BE2C (cell line): ENCODE results near the genes EPB41L2, MED23 and MOXD1.

GRCh38 chr6:128518972-128519523 is 1.4 kb downstream of the PTPRK start:
- RRBS, result 1% methylated on average over 6 of the region's 36 CpGs

DNA sequence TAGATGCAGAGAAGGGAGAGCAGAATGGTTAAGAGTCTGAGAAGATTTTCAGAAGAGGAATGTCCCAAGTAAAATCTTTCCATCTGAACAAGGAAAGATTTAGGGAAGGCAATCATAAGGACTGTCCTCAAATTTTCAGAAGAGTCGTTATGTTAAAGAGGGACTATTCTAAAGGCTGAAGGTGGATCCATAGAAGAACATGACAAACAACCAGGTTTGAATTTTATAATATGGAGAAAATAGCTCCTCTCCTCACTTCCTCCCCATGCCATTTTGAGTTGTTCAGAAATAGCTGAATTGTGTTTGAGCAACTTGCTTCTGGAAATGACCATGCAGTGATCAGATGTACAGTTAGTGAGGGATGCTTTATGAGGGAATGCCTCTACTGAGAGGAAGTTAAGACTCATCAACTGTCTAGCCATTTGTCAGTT is 3.6 kb downstream of the LAMA2 start:
- RRBS, result no CpG with 5 or more reads among the region's 1 CpG

DNA sequence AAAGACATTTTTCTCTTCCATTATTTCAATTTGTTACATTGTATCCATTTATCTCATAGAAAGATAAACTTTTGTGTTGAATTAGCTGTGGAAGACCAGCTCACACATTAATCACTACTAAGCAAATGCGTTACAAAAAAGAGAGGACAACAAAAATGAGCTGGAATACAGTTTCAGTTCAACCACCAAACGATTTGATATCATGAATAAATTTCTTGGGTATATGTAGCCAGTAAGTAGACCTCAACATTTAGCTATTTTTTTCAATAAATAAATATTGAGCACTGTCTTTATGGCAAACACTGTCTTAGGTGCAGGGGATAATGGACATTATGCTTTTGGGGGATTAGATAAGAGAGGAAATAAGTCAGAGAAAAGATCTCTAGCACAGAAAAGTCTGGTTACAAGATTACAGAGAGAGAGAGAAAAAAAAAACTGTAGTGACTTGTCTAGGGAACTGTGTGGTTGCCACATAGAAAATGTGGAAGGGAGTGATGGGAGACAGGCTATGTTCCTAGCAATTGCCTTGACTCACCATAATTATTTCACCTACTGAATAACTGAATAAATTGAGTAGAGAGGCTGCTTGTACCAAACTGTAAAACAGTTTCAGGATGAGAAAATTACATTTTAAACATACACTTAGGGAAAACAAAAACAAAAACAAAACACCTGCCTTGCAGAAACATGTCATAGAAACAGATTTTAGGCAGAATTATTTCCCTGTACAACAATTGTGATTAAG is 229.5 kb downstream of the LAMA2 start:
- RRBS, result no CpG with 5 or more reads among the region's 2 CpGs

- RRBS, result no CpG with 5 or more reads among the region's 1 CpG
These were observed 325.3 kb downstream of the LAMA2 start for GRCh38 chr6:129208081-129208770.

DNA sequence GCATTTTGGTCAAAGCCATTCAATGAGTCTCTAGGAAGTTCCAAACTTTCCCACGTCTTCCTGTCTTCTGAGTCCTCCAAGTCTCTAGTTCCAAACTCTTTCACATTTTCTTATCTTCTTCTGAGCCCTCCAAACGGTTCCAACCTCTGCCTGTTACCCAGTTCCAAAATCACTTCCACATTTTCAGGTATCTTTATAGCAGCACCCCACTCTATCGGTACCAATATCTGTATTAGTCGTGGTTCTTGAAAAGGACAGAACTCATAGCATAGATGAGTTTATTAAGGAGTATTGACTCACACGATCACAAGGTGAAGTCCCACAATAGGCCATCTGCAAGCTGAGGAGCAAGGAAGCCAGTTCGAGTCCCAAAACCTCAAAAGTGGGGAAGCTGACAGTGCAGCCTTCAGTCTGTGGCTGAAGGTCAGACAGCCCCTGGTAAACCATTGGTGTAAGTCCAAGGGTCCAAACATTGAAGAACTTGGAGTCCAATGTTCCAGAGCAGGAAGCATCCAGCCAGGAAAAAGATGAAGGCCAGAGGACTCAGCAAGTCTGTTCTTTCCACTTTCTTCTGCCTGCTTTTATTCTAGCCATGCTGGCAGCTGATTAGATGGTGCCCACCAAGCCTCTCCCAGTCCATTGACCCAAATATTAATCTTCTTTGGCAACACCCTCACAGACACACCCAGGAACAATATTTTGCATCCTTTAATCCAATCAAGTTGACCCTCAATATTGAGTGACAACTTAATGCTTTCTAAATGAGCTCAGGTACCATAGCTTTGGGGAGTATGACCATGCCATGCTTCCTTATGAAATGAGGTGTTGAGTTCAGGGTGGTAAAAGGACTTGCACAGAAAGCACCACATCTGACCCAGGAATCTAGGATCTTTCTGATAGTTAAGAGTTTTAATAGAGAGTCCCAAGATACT is 120.2 kb downstream of the ARHGAP18 start:
- RRBS, result no CpG with 5 or more reads among the region's 6 CpGs

GRCh38 chr6:129767004-129767805 is 57.2 kb upstream of the ARHGAP18 start:
- RRBS, result 2% methylated on average over 7 of the region's 41 CpGs

DNA sequence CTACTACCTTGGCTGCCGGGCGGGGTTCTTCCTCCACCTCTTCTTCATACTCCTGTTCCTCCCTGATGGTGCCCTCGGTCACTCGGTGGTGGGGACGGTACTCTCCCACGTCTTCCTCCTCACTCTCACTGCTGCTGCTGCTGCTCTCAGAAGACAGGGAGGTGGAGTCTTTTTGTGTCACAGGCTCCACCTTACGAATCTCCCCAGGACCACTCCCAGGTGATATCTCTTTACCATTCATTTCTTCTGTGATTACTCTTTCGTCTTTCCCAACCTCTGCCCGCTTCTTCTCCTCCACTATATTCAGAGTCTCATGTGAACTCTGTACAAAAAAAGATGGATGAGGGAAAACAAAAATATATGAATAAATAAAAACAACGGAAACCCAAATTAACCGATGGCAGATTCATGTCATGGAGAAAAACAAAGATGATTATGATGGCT is 42.6 kb downstream of the SMLR1 start:
- RRBS, result no CpG with 5 or more reads among the region's 11 CpGs

DNA sequence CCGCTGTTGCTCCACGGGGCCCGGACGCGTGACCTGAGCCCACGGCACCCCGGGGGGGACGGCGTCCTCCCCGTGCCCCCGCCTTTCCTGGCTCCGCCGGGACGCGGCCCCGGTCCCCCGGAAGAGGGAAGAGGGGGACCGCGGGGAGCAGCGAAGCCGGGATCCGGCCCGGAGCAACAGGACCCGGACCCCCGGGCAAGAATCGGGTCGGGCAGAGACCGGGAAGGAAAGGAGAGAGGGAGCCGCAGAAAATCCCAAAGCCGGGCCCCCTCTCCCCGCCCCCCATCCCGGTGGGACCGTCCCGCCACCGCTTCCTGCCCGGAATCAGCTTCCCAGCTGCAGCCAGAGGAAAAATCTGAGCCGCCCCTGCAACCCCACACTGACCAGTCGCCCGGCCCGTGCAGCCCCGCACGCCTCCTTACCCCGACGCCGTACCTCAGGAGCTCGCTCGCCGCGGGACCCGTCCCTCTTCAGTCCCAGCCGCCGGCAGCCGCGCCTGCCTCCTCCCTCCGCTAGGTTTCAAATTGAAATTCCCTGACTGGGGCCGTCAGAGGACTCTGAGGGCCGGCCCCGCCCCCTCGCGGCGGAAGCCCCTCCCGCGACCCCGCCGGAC is at the start of gene EPB41L2:
TSS of gene EPB41L2 (minus strand) at position 526 of the 613 bp plus-strand sequence.
- RRBS, result 2% methylated on average over 33 of the region's 65 CpGs

GRCh38 chr6:131443688-131444143 is 129.3 kb upstream of the ARG1 start:
- RRBS, result no CpG with 5 or more reads among the region's 3 CpGs

GRCh38 chr6:131627341-131628789 is at the start of gene MED23:
MED23 (minus strand) TSS chr6:131628242.
- RRBS, result under 1% methylated on average over 16 of the region's 59 CpGs

DNA sequence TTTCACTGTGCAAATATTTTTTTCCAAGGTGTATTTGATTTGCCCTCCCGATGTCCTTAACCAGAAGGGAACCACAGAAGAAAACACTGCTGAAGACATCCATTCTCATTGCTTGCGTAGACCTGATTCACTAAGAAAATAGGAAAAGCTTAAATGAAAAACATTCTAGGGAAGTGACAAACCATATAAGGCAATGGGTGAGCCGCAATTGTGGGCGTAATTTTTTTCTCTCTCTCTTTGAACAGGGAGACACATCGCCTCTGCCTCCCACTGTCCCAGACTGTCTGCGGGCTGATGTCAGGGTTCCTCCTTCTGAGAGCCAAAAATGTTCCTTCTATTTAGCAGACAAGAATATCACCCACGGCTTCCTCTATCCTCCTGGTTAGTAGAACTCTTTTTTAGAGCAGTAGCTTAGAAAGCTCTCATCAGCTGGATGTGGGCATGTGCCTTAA is 22.6 kb upstream of the CTAGE9 start:
- RRBS, result no CpG with 5 or more reads among the region's 7 CpGs

- RRBS, result 3% methylated on average over 4 of the region's 18 CpGs
These were observed 2.3 kb downstream of the CCN2 start for GRCh38 chr6:131948495-131949566.

GRCh38 chr6:132063149-132064185 is 112.3 kb upstream of the CCN2 start:
- RRBS, result no CpG with 5 or more reads among the region's 7 CpGs

GRCh38 chr6:132401160-132401806 is at the start of gene MOXD1:
MOXD1 (minus strand) TSS chr6:132401475.
- RRBS, result 3% methylated on average over 45 of the region's 72 CpGs

GRCh38 chr6:132511017-132511524 is 1.8 kb downstream of the STX7 start:
- RRBS, result no CpG with 5 or more reads among the region's 4 CpGs

- RRBS, result no CpG with 5 or more reads among the region's 6 CpGs
These were observed 26.6 kb downstream of the VNN1 start for GRCh38 chr6:132687162-132687680.

DNA sequence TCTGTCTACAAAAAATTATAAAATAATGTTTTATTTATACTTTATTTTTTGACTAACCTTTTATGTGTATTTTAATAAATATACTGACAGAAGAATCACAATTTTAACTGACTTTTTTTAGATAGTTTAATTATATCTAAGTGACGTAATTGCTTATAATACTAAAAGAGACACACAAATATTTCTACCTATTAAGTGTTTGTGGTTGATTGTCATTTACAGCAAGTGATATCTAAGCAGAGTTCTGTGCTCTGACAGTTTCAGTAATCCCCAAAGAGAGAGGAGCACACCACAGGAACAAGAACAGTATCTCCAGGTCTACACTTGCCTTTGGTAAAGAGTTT is 183.1 kb upstream of the EYA4 start:
- RRBS, result no CpG with 5 or more reads among the region's 1 CpG

DNA sequence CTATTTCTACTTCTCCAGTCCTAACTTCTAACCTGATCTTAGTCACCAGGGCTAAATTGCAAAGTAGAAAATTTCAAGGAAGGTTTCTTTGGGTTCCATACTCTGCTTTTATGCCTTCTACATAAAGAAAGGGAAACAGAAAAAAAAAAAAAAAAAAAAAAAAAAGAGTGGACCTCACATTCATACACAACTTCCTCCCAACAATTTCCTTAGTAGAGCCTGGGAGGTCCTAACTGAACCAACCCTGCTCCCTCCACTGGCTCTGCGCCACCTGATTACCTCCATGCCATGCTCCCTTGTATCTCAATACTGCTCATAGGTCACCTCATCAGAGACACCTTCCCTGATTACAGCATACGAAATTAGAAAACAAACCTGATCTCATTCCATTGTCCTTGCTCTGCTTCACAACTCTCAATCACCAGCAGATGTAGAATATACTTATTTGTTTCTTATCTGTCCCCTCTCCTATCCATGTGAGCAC is 134.3 kb upstream of the EYA4 start:
- RRBS, result no CpG with 5 or more reads among the region's 2 CpGs

GRCh38 chr6:133369982-133370327 is 128.8 kb downstream of the EYA4 start:
- RRBS, result no CpG with 5 or more reads among the region's 6 CpGs

DNA sequence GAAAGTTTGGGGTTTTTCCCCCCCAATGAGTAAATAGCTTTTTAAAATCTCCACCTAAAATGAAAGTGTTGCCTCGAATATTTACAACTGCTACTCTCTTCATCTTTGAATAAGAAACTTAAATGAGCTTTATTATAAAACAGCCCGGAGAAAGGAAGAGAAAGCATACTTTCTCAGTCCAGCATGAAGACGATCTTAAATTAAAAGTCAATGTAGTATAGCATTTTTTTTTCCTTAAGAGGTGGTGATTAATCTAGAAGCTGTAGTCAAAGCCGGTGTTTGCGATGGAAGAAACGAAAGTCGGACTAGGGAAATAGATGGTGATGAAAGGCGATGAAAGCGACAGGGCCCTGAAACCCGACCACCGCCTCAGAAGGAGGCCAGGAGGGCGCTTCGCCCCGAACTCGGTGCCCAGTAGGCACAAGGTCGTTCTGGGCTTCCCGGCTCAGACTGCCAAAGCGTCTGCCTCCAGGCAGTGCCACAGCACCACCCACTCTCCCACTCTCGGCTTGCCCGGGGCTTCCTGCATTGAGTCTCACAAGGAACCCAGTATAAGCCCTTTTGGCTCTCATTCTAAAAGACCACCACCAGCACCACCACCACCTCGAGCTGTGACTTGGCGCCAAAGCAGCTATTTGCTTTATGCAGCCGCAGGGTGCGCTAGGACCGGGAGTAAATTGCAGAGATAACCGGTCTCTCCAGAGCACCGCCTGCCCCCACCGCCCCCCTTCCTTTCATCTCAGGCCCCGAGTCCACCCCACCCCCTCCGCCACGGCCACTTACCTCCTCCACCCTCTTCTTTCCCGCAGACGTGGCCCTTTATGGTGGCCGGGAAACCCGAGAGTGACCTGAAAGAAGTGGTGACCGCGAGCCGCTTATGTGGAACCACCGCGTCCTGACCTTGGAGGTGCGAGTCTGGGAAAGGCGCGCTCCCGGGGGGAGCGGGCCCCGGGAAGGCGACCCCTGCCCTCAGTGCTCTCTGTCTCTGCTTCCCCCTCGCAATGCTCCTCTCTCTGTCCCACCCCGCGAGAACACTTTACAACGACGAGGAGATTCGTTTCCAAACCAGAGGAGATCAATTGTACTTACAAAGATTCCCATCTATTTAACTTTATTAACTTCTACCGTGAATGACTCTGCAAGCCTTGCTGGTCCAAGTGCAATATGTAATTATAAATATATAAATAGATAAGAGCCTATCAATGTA is 2.4 kb downstream of the TCF21 start:
- RRBS, result 2% methylated on average over 12 of the region's 54 CpGs